Mucosa of descending colon (tissue), 1 donor: Measurements from ENCODE around the genes PGAM1, AVPI1 and SFRP5.

DNA sequence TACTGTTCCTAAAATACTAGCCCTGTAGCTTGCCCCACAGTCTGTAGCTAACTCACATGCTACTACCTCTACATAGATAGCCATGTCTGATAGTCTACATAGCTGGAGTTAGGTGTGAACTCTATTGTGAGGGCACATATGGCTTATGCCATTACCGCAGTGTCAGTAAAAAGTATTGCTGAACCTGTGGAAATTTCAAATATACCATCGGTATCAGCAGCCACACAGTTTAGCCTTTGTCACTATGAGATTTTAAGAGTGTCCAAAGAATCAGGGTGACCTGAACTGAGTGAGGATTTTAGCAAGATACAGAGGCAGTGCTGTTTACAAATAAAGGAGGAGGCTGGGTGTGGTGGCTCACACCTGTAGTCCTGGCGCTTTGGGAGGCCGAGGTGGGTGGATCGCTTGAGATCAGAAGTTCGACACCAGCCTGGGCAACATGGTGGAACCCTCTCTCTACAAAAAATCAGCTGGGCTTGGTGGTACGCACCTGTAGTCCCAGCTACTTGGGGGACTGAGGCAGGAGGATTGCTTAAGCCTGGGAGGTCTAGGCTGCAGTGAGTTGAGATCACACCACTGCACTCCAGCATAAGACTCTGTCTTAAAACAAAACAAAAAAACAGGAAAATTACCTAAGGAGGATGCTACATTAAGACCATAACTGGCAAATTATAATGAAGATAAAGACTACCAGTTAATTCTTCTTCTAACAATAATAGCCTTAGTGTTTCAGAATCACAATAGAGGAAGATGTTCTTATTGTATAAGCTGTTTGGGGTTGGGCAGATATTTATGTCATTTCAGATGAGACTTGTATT is 40.2 kb downstream of the LCOR start:
- PRO-cap: no peak

- PRO-cap: no peak
These were observed 85.3 kb downstream of the LCOR start for GRCh38 chr10:96917192-96917940.

DNA sequence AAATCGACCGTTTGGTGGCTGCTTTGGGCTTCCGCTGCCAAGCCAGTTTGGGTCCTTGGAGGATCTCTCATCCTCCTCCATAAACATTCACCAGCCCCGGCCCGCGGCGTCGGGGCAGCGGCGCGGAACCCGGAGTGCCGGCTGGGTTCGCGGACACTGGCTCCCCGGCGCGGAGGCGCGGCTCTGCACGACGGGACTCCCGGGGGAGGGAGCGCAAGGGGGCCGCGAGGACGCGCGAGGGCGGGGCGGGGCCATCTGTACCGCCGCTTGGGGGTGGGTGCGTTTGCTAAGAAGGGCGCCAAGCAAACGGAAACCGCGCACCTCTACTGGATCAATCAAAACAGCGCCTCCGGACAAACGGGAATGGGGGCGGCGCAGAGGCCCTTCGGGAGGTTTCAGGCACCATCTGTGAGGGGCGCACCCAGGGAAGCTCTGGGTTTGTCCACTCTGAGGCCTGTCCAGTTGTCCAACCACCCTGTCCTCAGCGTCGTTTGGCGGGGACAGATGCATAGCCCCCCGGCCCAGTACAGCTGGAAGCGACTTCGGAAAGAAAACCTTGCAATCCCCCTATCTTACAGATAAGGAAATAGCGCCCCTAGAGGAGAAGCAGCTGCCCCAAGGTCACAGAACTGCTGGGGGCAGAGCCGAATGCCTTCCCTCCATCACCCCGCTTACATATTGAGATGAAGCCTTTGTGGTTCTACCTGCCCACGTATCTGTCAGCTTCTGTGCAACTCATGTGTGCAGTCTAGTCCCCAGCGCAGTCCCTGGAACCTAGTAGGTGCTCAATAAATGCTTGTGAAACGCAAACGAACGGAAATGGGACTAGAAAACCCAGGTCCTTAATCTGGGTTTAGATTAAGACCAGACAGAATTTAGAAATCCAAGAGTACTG is 10.6 kb upstream of the SLIT1 start:
- PRO-cap: no peak

DNA sequence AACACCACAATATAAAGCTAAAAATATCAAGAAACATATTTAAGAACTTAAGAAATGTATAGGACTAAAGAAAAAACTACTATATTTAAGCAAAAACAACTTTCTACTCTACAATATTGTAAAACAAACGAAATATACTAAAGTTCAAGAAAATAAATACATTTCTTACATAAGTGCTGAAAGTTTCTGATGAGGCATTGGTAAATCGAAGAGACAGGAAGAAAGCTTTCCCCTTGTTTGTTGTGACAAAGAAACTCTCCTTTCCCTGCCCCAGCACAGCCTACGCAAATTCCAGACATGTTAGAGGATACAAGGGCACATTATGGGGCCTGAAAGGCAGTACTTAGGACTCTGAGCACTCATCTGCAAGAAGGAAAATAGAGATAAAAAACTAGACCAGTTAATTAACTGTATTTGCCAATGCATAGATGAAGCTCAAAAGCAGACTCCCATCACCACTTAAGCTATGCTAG is 22.0 kb downstream of the ARHGAP19 start:
- PRO-cap: no peak

GRCh38 chr10:97274867-97275264 is 17.6 kb downstream of the ARHGAP19 start:
- PRO-cap: no peak

DNA sequence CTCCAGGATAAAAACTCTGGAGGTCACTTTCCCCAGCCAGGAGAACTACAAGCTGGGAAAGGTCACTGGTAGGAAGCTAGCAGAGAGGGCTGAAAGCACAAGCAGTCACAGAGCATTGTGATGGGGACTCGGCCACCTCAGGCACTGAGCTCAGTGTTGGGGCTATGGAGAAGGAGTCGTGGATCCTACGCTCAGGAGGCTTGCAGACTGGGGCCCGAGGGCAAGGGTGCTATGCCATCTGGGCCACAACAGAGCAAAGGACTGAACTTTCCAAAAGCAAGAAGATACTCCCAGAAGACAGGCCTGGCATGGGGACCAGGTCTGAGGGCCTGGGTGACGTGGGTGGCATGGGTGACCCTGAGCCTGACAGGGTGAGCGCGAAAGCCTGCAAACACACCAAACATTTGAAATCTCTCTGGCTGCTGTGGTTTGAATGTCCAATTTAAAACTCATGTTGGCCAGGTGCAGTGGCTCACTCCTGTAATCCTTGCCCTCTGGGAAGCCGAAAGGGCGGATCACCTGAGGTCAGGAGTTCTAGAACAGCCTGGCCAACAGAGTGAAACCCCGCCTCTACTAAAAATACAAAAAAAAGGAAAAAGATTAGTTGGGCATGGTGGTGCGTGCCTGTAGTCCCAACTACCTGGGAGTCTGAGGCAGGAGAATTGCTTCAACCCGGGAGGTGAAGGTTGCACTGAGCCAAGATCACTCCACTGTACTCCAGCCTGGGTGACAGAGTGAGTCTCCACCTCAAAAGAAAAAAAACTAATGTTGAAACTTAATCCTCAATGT is 9.9 kb upstream of the ARHGAP19 start:
- PRO-cap: no peak

GRCh38 chr10:97308237-97308871 is 10.7 kb upstream of the FRAT1 start:
- PRO-cap: no peak

GRCh38 chr10:97321530-97321797 is 2.4 kb downstream of the FRAT1 start:
- PRO-cap: unidirectional peak, minus-strand start at chr10:97321654

DNA sequence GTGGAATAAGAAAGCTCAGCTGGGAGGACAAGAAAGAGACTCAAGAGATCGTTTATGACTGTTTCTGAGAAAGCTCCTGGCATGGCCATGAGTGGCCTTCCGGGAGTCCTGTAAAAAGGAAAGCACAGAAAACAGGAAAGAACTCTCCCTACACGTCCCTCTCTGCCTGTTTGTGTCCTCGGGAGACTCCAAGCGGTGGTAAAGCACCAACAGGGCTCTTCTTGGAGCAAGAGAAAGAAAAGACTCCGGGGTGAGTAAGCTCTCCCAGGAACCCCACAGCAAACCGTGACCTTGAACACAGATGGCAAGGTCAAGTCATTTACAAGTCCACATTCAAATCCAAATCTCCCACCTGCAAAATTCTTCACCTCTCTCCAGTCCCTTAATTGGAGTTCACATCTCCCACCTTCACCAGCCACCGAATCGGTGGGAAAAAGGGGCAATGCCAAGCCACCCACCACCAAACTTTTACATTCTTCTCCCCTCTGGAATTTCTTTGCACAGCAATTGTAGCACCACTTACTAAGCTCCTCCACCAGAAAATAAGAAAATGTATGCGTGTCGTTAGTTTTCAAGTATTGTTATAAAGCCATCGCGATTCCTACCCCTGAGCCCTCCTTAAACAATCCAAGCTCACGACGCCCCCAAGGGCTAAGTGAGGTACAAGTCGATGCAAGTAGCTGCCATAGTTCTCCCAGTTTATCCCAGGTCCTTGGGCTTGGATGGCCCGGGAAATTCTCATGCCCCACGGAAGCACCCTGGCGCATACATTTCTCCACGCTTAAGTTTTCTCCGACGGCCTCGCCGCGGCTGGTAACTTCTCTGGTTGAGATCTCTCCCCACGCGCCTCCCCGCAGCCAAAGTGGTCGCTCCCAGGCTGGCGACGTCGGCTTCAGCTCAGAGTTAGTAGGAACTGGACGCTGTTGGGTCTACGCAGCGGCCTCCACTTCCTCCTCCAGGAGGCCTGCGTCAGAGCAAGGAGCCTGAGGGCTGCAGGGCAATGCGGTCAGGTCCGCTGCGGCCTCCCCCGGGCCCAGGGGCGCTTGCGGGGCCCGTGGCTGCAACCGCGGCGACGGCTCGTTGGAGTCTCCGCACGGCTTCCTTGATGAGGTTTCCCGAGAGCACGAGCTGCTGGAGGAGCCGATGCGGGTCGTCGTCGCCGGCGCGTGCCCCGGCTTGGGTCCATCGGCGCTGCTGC is 1.2 kb downstream of the FRAT2 start:
- PRO-cap: bidirectional peak, plus-strand start at position 169 of the sequence, minus-strand start at position 112 of the sequence; bidirectional peak, plus-strand start at position 972 of the sequence, minus-strand start at position 905 of the sequence

DNA sequence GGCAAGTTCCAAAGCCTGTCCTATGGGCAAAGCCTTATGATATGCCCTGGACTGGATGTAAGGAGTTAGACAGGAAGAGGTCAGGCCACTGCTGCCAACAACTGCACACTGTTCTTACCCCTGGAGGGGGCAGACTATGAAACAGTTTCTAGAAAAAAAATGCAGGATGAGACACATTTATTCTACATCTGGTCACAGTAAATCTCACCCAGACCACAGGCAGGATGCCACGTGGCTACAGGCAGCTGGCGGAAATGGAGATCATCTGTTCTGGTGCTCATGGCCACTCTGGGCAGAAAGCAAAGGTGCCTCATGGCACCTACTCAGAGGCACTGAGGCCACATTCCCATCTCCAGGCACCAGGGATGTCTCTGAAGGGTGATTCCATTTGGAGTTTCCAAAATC is 22.0 kb upstream of the FRAT2 start:
- PRO-cap: no peak

DNA sequence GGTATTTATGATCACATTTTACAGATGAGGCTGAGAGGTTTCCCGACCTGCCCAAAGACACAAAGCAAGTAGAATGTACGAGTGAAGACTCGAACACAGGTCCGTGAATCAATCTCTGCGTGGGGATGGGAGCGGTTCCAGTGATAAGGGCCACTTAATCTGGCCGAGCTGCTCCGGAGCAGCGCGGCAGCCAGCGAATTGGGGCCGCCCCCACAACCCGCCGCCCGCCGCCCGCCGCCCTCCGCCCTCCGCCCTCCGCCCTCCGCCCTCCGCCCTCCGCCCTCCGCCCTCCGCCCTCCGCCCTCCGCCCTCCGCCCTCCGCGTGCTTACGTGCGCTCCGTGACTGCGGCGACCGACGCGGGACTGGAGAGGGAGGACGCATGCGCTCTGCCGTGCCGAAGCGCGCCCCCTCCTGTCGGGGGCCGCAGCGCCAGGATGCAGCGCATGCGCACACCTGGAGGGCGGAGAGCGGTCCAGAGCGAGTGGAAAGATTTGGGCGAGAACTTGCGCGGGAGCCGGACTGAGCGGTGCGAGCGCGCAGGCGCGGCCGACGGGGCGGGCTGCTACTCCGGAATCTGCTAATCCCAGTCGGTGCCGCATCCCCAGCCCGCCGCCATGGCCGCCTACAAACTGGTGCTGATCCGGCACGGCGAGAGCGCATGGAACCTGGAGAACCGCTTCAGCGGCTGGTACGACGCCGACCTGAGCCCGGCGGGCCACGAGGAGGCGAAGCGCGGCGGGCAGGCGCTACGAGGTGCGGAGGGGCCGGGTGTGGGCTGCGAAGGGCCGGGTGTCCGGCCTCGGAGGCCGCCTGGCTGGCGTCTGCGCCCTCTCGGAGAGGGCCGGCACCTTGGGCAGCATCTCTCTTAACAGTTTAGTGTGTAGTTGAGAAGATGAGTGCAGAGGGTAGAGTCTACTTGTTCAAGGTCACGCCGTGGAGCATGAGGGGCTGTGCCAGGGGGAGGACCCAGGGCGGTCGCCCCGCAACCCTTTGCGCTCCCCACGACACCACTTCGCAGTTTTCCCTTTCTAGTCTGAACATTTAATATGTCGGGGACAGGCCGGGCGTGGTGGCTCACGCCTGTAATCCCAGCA is at the start of gene PGAM1:
Gene PGAM1, plus strand, starts transcription at position 499 of the 1,095 bp plus-strand sequence.
- PRO-cap: bidirectional peak, plus-strand start at position 499 of the sequence, minus-strand start at position 365 of the sequence

- PRO-cap: no peak
These were observed 15.3 kb downstream of the ZDHHC16 start for GRCh38 chr10:97461114-97461906.

- PRO-cap: no peak
These were observed 19.7 kb downstream of the C10orf62 start for GRCh38 chr10:97608839-97609917.

- PRO-cap: unidirectional peak, minus-strand start at chr10:97649071; unidirectional peak, minus-strand start at chr10:97649135
These were observed 8.3 kb downstream of the PI4K2A start for GRCh38 chr10:97648354-97649563.

- PRO-cap: no peak
These were observed 22.8 kb downstream of the AVPI1 start for GRCh38 chr10:97664226-97664557.

GRCh38 chr10:97664558-97665203 is 22.4 kb downstream of the AVPI1 start:
- PRO-cap: no peak

DNA sequence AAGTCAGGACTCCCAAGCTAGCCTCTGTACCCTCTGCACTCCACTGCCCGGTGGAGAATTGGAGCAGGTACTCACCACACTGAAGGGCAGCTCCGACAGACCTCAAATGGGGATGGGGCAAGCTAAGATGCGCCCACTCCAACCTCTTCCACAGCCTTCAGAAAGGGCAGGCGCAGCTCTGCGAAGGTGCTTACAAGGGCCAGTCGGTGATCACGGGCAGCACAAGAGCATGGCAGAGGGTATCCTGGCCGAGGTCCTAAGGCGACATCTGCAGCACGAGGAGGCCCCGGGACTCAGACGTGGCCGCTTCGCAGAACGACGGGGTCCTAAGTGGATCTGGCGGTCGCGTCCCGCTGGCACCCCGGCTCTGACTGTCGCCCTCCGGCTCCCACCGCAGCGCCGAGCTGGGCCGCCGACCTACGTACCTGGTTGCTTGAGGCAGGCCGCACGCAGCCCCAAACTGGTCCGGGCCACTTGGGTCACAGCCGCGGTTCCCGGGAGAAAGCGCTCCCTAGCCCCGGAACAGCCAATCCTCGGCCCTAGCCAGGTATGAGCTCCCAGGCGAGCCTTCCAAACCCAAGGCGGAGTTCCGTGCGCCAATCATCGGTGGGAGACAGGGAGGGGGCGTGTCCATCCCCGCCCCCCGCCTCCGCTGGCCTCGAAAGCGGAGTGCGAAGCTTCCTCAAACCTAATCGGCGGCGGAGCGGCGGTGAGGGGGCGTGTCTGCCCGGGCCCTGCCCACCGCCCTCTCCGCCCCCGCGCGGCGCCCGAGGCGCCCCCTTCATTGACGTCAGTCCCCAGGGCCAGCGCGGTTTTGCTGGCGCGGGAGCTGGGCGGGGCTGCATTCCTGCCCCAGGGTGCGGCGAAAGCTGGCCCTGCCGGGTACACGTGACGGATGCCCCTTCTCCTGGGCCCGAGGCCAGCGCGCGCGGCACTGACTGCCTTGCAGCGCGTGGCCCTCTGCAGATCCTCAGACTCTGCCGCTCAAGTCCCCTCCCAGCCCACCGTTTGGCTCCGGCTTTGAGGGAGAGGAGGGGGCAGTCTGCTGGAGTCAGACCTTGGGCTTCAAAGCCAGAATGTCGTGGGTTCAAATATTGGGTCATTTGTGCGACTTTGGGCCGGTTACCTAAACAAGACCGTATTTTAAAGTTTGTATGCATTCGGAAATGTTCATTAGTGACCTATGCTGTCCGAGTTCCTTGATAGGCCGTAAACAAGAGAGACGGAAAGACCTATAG is at the start of gene AVPI1:
Gene AVPI1, minus strand, starts transcription at position 551 of the 1,238 bp plus-strand sequence.
- PRO-cap: bidirectional peak, plus-strand start at position 202 of the sequence, minus-strand start at position 104 of the sequence; bidirectional peak, plus-strand start at position 934 of the sequence, minus-strand start at position 535 of the sequence

- PRO-cap: unidirectional peak, minus-strand start at chr10:97718750
These were observed 5.2 kb downstream of the MARVELD1 start for GRCh38 chr10:97718581-97719303.

- PRO-cap: unidirectional peak, minus-strand start at chr10:97771989
These were observed at the start of gene SFRP5 for GRCh38 chr10:97771906-97772383. SFRP5 (minus strand) TSS chr10:97771999.

DNA sequence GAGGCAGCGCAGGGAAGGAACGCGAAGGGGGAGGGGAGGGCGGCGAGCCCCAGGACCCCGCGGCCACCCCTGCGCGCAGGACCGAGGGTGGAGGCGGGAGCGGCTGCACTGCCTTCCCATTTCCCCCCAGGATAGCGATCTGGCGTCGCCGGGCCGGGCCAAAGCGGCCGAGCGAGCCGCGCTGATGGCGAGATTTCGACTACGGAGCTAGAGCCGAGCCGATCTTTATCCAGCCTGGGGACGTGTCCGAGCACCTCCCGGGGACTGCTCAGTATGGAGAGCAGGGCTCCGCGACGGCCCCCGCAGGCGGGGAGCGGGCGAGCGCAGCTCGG is 563 bp upstream of the CRTAC1 start:
- PRO-cap: no peak